Epithelial cell of alveolus of lung (primary cell): ENCODE measurements around a stretch of chr12.

DNA sequence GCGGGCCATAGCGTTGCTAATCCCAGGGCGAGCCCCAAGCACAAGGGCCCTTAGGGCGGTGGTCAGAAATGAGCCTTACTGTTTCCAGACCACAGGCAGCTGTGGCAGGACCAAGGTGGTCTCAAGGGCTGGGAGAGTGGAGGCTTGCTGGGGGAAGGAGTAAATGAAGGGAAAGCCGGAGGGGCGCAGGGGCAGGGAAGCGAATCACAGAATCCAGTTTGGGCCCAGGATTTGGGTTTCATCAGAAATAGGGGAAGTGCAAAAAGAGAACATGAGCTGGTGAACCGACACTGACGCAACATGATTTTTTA lies 1.8 kb downstream of the SLC6A12 start:
- RAMPAGE, long total RNA, result no peak
- RRBS, result no CpG with 5 or more reads among the region's 9 CpGs

GRCh38 chr12:254317-254606 lies 8.4 kb downstream of the SLC6A13 start:
- RAMPAGE, long total RNA, result no peak
- RRBS, result no CpG with 5 or more reads among the region's 2 CpGs

GRCh38 chr12:336286-336524 lies 52.9 kb downstream of the KDM5A start:
- RAMPAGE, long total RNA, result no peak
- RRBS, result no CpG with 5 or more reads among the region's 1 CpG

DNA sequence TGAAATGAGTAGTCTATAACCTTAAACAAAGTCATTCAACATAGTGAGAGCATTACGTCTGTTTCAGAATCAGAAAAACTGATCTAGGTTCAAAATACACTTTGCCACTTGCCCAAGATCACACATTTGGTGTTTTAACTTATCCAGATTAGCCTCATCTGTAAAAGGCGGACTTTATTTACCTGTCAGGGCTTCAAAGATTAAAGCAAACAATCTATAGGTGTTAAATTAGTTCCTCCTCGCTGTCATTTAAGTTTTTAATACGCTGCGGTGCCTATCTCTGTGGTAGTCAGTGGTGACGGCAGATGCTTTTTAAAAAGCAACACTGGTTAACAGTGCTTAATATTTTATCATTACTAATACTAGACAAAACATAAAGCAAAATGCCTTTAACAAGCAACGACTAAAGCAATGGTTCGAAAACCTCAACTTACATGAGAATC lies 1.5 kb downstream of the KDM5A start:
- RAMPAGE, long total RNA, result no peak
- RRBS, result no CpG with 5 or more reads among the region's 8 CpGs

DNA sequence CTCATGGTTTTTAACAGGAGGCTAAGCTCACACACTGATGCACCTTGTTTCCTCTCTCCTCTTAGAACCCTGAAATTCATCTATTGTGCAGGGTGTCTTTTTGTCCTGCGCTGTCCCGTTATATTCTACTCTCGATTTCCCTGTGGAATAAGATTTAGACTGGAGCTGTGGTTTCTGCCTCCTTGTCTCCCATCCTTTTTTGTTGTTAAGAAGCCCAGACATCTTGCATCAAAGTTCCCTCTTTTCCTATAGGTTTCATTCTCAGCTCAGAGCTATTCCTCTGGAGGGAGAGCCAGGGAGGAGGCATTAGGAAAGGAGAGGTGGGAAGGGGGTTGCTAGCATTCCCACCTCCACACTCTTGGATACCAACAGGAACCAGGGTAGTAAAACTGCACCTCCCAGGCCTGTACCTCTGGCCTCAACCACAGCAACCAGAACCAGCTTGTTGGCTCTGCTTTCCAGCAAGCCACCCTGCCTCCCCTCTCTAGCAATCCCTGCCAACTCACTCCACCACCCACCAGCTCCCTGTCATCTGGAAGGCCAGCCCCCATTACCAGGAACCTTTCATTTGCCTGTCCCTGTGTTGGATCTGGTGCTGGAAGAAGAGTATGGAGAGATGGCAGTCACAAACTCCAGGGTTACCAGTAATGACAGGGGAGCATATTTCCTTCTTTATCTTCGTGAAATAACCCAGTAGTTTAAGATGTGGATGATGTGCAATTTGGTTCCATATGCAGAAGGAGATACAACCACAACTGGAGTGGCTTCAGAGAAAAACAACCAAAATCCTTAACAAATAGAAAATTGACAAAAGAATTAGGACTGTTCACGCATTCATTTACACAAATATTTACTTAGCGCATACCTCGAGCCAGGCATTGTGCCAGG lies 3.1 kb downstream of the B4GALNT3 start:
- RAMPAGE, long total RNA, result no peak
- RRBS, result no CpG with 5 or more reads among the region's 7 CpGs

DNA sequence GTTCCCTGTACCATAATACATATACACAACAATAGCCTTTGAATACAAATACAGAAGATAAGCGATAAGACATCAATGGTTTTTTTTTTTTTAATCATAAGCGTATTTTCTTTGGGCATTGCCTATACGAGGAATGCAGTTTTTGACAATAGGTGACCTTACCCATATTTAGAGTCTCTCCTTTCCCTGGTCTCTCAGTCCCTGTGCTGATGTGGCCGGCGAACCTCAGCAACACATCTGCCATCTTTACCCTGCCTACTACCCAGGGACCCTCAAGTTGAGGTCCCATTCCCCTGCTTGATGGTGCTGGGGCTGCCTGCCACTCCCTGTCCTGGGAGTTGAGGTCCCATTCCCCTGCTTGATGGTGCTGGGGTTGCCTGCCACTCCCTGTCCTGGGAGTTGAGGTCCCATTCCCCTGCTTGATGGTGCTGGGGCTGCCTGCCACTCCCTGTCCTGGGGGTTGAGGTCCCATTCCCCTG lies 5.7 kb downstream of the B4GALNT3 start:
- RAMPAGE, long total RNA, result no peak
- RRBS, result no CpG with 5 or more reads among the region's 5 CpGs

DNA sequence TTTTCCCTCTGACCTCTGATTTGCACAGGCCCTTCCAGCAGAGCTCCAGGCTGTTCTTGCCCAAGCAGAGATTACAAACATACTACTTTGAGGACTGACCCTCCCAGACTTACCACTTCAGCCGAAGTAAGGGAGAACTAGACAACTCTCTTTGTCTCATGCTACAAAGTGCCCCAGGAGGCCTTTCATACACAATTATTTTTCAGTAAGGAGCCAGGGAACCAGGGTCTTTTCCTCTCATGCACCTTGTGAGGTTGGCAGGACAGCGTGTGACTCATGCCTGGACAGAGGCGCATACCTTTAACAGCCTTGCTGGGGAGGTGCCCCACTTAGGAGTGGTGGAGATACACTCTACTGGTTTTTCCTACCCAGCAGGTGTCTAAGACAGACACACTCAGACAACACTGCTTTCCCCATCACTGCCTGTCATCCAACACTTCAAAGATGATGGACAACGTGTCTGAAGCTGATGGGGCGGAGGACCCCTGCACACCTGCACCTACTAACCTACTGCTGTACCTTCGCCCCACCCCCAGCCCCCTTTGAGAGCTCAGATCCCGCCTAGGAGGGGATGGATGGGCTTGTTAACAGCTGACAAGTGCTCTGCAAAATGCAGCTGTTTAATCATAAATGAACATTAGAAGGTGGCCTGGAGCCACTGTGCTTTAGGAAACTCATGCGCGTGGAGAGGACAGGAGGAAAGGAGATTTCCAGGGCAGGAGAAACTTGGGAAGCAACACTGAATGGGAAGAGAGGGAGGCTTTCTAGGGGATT lies 49.1 kb downstream of the B4GALNT3 start:
- RAMPAGE, long total RNA, result no peak
- RRBS, result no CpG with 5 or more reads among the region's 9 CpGs

DNA sequence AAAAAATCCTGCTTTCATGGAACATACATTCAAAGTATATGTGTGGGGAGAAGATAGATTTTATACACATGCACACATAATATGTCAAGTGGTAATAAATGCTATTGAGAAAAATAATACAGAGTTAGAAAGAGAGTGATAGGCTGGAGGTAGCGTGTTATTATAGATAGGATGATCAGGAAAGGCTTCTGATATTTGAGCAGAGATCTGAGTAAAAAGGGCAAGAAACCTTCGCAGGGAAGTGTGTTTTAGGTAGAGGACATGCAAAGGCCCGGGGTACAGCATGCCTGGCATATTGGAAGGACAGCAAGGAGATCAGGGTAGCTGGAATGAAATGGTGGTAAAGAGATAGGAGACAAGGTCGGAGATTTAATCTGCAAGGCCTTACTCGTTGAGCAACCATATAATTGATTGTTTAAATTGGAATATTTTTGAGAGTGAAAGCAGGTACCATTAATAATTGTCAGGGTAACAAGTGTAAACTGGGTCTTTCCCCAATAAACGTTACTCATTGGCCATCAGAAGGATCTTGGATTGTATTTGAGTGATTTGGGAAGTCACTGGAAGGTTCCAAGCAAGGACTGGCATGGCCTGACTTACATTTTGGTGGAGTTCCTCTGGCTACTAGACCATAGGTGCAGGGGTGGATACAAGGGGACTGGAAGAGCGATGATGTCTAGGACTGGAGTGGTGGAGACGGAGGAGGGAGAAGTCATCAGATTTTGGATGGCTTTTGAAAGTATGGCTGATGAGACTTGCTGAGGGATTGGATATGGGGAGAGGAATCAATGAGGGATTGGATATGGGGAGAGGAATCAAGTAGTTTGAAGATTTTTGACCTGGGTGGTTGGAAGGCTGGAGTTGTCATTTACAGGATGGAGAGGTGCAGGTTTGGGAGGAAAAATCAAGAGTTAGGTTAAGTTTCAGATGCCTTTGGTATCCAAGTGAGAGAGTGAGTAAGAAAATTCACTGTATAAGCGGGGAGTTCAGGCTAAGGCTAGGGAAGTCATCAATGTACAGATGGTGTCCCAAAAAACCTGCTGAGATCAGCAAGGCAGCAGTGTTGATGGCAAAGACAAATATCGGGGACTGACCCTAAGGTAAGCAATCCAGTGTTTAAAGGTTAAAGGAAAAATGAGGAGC lies 56.8 kb downstream of the B4GALNT3 start:
- RAMPAGE, long total RNA, result no peak
- RRBS, result no CpG with 5 or more reads among the region's 10 CpGs

DNA sequence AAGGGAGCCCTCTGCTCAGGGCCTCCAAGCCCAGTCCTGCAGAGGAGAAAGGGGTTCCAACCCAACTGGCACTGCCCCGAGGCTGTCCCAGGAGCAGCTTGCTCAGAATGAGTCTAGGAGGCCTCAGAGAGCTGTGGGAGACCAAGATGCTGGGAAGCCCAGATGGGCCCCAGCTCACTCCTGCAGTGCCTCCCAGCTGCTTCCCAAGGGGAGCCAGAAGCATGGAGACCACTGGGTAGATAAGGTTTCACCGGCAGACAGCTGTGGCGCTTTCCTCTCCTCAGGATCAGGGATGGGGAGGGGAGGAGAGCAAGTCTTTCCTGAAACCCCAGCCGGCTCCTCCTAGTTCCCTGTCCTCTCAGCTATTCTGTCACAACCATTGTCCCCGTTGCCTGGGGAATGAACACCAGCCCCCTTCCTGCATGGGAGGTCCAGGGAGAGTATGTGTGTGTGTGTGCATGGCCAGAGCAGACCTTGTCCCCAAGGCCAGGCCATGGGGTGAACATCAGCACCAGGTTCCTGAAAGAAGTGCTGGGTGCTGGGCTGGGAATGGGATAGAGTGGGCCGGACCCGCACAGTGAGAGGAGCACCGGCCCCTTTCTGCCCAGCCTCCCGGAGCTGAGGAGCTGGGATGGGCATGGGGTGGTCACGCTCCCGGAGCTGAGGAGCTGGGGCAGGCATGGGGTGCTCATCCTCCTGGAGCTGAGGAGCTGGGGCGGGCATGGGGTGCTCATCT lies 83.1 kb downstream of the B4GALNT3 start:
- RAMPAGE, long total RNA, result no peak
- RRBS, result 26% methylated on average over 3 of the region's 12 CpGs

DNA sequence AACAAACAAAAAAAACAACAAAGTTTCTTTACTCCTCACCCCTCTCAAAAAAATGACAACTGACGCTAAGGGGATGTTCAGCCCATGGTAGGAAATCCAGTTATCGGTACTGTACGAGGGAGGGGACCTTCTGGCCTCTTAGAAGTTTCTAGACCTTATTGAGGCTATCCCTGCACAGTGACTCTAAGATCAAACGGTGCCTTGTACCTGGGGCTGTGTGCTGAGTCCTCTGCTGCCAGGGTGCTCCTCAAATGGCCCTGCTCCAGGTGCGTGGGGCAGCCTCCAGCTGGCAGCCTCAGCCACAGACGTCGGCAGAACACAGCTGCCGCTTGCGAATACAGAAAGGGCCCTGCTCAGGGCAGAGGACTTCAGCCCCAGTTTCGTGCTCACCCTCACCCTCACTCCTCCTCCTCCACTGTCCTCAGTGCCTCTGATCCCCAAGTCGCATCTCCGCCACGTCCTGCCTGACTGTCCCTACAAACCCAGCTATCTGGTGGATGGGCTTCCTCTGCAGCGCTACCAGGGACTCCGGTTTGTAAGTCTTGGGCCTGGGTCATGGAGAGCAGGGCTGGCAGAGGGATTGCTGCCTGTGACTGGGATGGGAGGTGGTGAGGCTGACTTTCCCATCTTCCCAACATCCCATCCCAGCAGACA lies 90.9 kb downstream of the B4GALNT3 start:
- RAMPAGE, long total RNA, result no peak
- RRBS, result no CpG with 5 or more reads among the region's 15 CpGs

DNA sequence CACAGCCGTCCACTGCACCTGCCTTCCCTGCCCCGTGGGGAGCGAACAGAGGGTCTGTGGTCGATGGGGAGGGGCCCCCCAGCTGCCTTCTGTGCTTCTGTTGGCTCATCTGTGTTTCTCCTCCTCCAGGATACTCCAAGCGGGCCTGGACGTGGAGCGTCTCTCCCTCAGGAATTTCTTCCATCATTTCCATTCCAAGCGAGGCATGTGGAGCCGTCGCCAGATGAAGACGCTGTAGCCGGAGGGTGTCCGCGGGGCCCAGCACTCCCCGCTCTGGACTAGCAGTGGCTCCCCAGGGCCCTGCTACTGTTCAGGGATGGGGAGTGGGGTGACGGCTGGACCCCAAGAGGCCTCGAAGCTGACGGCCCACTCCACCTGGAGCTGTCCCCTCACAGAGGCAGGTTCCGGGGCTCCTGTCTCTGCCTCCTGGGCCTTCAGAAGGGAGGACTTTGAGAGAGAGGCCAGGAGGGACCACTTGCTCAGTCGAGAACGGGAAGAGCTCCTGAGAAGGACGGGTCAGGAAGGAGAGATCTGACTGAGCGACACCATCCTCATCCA lies 101.6 kb downstream of the B4GALNT3 start:
- RAMPAGE, long total RNA, result no peak
- RRBS, result no CpG with 5 or more reads among the region's 23 CpGs

DNA sequence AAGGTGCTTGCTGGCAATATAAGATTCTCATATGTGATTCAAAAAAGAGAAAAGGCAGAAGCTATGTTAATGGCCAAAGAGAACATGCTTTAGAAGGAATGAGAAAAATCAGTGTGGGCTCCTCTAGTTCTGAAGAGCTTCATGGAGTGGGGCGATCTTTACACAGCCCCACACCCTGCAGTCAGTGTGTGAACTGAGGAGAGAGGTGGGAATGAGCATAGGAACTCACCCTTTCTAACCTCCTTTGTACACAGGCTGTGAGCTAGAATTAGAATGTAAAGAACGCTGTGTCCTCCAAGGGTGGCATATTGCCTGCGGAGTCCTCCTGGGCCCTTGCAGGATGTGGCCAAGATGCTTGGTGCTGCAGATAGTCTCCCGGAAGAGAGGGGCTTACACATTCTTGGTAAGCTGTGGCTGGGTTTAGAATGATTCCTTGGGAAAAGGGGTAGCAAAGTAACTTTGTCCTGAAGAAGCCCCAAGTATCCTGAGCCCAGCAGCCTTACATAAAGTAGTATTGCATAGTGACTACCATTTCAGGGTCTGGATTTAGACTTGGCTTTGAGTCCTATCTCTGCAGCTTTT lies 43.9 kb downstream of the NINJ2 start:
- RAMPAGE, long total RNA, result no peak
- RRBS, result no CpG with 5 or more reads among the region's 4 CpGs

GRCh38 chr12:1281711-1282344 lies 290.8 kb downstream of the ERC1 start:
- RAMPAGE, long total RNA, result no peak
- RRBS, result no CpG with 5 or more reads among the region's 7 CpGs

DNA sequence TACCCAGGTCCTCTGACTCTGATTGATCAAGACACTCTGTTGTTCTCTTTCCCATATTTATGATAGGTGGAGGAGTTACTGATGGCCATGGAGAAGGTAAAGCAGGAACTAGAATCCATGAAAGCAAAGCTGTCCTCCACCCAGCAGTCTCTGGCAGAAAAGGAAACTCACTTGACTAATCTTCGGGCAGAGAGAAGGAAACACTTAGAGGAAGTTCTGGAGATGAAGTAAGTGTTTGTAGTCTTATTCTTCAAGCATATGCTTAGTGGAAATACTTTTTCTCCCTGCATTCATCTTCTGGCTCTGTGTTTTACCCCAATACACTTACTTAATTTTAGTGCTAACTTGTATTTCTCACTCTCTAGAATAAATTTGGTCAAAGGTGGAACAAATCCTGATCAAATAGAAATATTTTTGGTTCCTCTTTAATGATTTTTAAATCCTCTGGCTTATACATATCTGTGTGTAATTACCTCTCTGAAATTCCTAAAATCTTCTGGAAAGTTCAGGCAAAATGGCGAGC lies 298.8 kb downstream of the ERC1 start:
- RAMPAGE, long total RNA, result no peak
- RRBS, result no CpG with 5 or more reads among the region's 2 CpGs

DNA sequence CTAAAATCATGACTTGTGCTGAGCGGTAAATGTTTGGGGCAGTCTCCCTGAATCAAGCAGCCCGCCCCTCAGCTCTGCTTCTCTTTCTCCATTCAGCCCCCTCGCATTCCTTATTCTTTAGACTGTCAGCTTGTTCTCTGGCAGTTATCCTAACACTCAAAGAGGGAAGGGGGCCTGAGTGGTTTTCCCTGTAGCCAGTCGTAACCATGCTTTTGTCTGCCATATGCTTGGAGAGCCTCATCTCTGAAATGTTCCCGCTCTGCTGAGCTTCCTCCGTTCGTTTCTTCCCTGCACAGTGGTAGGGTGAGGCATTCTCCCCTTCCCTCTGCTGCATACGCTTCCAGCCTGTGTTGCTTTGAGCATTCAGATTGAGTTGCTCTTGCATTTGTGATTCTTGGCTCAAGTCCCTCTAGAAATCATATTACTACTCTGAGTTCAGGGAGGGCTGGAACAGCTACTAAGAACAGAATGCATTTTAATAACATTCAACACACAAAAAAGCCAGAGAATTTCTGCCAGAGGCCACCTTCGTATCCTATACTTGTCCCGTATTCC lies 119.7 kb downstream of the FBXL14 start:
- RAMPAGE, long total RNA, result no peak
- RRBS, result no CpG with 5 or more reads among the region's 10 CpGs

DNA sequence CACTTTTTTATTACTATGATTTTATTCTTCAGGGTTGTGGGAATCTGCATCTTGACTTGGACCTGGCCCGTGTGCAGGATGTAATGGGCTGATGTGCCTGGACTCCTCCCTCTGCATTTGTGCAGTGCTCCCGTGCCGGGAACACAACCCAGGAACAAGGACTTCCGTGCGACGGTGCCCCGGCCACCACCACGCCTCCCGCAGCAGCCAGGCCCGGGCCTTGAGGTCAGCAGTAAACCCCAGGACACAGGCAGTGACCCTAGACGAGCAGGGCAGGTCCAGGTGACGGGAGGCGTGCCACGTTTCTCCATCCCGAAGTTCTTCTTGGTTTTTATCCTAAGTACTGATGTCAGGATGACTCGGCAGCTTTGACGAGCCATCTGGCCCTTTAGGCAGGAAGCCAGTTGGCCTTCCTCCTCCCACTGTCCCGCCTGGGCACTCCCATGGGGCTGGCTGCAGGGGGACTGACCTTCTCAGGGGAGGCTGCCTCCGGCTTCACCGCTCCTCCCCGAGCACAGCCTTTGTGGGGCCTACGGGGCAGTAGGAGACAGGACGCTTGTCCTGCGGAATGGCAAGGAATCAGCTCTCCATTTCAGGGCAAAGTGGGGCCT lies 94.3 kb downstream of the FBXL14 start:
- RAMPAGE, long total RNA, result no peak
- RRBS, result 96% methylated on average over 3 of the region's 24 CpGs

DNA sequence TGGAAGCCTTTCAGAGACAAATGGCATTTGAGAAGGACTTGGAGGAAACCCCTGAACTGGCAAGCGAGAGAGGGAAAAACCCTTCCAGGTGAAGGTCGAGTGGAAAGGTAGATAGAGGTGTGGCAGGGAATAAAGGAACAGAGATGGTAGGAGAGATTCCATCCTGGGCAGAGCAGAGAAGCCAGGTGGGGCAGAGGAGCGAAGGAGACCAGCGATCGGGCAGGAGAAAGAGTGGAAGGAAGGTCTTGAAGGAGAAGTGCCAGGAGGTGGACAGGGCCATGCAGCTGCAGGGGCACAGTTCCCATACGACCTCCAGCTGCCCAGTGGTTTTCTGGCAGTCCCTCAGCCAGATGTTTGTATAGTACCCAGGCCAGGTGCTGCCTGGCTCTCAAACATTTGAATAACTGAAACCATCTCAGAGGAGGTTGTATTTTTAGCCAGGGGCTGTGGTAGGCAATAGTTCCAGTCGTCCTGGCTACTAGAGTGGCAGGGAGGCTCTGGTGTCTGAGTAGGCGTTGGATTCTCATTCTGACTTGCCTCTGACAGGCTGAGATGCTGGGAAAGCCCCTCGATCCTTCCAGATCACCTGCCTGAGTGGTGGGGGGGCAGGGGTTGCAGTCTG lies 40.1 kb downstream of the FBXL14 start:
- RAMPAGE, long total RNA, result no peak
- RRBS, result no CpG with 5 or more reads among the region's 9 CpGs

DNA sequence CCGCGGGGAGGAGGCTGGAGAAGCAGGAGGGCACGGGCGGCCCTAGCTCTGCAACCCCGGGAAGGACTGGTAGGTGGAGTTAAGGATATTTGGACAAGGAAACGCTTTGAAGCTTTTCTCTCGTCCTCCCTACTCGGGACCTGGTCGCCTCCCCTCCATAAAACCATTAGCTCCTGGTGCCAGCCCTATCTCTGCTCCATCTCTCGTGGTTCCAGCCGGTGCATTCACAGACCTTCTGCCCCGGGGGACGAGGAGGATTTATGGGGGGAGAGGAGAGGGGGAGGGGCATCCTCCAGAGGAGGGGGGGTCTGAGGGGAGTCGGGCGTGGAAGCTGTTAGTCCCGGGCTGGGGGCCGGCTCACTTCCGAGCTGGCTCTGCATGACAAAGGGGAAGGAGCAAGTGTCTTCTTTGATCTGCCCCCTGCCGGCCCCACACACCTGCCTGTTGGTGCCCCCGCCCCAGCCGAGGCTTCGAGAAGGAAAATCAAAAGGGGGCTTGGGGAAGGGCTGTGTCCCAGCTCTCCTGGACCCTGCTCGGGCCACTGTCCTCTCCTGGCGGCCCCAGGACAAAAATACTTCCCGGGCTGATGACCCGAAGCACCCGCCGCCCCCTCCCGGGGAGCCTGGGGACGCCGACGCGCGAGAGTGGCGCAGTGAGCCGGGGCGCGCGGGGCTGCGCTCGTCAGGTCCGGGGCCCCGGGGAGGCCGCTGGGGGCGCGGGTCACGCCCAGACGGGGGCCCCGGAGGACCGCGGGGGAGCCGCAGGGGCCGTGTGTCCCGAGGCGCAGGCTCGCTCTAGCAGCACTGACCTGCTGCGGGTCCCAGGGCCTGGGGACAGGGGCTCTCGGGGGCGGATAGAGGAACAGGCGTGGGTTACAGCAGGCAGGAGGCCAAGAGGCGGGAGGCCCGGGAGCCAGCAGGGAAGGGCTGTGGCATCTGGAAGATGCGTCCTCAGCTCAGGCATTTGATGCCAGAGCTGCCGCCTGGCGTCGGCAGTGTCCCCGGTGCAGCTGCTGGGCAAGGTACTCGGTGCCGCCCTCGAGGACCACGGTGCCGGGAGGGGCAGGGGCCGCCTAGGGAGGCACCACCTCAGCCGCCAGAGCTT lies 863 bp downstream of the WNT5B start:
- RAMPAGE, long total RNA, result no peak
- RRBS, result 2% methylated on average over 32 of the region's 74 CpGs

- RAMPAGE, long total RNA, result no peak
- RRBS, result no CpG with 5 or more reads among the region's 3 CpGs
Observed at GRCh38 chr12:1668176-1668375, 22.8 kb upstream of the ADIPOR2 start.

DNA sequence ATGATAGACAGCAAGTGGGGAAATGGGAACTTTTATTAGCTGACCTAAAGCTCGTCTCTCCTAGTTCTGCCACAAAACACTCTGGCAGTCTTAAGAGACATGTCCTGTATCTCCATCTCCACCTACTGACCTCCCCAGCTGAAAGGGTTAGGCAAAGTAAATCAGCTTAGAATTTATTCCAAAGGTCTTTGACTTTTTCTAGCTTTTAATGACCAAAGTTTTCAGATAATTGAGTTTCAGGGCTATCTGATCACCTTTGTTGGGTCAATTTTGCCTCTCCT lies 9.4 kb upstream of the ADIPOR2 start:
- RAMPAGE, long total RNA, result no peak
- RRBS, result no CpG with 5 or more reads among the region's 1 CpG